SP-49 (cell line): ENCODE data around the genes LZTS2, KAZALD1 and BTRC.

DNA sequence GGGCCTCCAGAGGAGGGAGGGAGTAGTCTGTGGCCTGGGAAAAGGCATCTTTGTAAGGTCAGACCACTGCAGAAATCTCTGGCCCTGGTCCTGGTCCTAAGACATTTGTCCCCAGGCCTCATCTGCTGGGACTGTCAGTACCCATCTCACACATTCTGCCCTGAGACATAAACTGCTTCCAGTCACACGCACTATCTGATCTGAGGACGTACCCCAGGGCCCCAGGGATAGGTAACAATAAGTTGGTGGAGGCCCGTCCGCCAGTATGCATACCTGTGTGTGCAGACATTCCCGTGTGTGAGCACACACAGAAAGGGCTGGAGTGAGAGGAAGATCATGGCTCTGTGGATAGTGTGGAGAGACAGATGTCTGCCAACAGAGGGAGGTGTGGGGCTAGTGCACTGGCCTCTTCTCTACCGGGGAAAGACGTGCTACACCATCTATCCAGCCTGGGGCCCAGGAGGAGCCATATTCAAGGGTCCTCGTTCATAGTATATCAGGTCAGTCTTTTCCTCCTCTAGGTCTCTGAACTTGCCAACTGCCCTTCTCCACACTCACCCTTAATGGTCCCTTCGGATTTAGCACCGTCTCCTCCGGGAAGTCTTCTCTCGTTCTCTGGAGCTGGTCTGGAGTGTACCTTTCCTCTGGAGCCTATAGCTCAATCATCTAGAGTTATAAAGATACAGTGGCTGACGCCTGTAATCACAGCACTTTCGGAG, 4.7 kb upstream of the SCD start:
- PRO-cap = no peak

DNA sequence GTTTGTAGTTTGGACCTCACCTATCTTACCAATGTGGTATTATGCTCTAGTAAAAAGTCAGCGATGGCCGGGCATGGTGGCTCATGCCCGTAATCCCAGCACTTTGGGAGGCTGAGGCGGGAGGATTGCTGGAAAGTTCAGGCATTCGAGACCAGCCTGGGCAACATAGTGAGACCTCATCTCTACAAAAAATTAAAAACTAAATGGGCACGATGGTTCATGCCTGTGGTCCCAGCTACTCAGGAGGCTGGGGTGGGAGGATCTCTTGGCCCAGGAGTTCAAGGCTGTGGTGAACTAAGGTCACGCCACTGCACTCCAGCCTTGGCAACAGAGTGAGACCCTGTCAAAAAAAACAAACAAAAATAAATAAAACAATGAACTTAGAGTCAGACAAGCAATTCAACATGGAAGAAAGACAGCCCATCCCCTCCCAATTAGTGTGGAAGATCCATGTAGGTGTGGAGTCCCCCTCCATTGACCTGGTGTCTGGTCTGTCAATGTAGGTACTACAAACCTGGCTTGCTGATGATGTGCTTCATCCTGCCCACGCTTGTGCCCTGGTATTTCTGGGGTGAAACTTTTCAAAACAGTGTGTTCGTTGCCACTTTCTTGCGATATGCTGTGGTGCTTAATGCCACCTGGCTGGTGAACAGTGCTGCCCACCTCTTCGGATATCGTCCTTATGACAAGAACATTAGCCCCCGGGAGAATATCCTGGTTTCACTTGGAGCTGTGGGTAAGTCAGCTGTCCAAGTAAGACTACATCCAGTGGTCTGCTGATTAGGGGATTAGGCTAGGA, 9.2 kb downstream of the SCD start:
- PRO-cap = no peak

- PRO-cap = no peak
Observed at GRCh38 chr10:100361140-100362176, 14.4 kb downstream of the SCD start.

DNA sequence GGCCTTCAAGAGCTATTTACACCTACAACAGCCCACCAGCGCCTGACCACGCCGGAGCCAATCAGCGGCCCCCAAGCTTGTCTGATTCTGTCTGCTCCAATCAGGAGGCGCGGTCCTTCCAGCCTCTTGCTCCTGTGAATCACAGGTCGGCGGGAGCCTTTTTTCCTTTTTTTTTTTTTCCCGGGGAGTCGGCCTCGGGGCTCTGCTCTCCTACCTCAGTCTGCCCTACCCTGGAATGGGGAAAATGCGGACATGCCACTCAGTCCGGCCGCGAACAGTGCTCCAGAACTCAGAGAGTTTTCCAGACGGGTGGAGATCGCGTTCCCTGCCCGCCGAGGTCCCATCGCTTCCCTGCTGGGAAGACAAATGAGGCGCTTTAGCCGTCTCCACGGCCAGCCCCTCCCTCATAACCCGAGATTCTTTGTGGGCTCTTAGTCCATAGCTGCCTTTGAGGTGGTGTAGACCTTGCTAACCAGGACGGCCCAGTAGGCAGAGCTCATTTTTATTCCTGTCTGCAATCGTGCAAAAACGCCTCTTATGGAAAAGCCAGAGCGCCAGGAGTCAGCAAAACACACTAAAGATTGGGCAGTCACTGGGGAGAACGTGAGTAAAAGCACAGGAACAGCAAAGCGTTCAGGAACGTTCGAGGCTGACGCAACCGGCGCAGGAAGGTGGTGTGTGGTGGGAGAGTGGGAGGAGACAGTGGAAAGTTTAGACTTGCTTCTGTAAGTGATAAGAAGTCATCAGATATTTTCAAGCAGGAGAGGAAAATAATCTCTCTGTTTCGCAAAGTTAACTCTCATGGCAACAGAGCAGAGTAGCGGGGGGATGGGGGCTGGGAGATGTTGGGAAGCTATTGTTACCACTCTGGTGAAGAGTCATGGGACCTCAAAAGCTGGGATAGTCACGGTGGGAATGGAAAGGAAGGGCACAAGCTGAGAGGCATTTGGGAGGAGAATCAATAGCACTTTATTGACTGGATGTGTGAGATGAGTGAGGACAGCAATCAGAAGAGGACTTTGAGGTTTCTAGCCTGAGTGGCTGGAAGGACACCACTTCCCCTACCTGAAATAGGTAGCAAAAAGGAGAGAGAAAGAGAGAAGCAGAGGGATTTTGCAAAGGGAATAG, 26.7 kb downstream of the SCD start:
- PRO-cap = bidirectional peak, plus-strand start at position 113 of the sequence, minus-strand start outside the sequence; unidirectional peak, minus-strand start at position 704 of the sequence

- PRO-cap = no peak
Observed at GRCh38 chr10:100528439-100529586, 858 bp downstream of the NDUFB8 start.

GRCh38 chr10:100886810-100887237, 25.9 kb upstream of the SLF2 start:
- PRO-cap = no peak

GRCh38 chr10:100988408-100988943, 1.1 kb downstream of the TWNK start:
- PRO-cap = no peak

- PRO-cap = unidirectional peak, minus-strand start at chr10:100999676
Observed at GRCh38 chr10:100999529-101000002, at the start of gene LZTS2. Gene LZTS2 (plus strand): TSS chr10:100999808.

DNA sequence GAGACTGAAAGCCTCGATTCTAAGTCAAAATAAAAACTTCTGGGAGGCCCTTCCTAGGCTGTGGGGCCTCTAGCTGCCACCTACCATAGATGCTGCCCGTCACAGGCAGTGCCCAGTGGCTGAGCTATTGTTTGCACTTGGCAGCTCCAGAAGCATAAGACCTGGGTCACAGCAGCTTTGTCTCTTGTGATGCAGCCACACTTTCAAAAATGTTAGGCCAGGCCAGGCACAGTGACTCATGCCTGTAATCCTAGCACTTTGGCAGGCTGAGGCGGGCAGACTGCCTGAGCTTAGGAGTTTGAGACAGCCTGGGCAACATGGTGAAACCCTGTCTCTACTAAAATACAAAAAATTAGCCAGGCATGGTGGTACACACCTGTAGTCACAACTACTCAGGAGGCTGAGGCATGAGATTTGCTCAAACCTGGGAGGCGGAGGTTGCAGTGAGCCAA, 9.5 kb upstream of the KAZALD1 start:
- PRO-cap = no peak

DNA sequence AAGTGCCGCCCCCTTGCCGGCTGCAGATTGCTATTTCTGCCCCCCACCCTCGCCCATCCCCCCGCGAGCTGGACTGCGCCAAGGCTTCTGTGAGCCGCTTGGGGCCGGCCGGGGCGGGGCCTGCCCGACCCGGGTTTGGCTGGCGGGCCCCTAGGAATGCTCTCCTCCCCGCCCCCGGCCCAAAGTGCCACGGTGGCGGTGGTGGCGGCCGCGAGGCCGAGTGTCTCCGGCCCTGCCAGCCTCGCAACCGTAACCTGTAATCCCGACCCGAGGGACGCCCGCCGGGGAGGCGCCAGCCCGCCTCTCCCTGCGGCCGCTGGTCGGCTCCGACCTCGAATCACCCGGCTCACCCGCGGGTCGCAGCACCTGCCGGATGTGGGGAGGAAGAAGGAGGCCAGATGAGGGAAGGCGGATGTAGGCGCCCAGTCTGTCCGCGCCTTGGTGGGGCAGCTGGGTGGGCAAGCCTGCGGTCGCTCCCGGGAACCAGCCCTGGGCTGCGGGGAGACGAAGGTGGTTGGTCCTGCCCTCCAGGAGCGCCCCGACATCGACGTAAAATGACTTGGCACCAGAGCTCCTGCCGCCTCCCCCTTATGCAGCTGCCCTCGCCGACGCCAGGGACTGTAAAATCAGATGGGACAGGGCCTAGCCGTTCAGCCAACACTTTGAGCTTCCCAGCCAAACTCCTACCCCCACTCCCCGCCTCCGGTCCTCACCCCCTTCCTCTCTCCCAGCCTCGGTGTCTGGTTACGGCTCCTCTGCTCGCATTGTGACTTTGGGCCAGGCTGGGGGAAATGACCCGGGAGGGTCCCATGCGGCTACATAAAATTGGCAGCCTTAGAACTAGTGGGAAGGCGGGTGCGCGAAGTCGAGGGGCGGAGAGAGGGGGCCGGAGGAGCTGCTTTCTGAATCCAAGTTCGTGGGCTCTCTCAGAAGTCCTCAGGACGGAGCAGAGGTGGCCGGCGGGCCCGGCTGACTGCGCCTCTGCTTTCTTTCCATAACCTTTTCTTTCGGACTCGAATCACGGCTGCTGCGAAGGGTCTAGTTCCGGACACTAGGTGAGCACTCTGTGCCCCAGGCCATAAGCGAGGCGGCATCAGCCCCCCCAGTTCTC, at the start of gene KAZALD1:
KAZALD1 (plus strand) TSS at position 929 of the 1,111 bp plus-strand sequence.
- PRO-cap = bidirectional peak, plus-strand start at position 182 of the sequence, minus-strand start outside the sequence; bidirectional peak, plus-strand start at position 401 of the sequence, minus-strand start at position 261 of the sequence; bidirectional peak, plus-strand start at position 629 of the sequence, minus-strand start at position 556 of the sequence

DNA sequence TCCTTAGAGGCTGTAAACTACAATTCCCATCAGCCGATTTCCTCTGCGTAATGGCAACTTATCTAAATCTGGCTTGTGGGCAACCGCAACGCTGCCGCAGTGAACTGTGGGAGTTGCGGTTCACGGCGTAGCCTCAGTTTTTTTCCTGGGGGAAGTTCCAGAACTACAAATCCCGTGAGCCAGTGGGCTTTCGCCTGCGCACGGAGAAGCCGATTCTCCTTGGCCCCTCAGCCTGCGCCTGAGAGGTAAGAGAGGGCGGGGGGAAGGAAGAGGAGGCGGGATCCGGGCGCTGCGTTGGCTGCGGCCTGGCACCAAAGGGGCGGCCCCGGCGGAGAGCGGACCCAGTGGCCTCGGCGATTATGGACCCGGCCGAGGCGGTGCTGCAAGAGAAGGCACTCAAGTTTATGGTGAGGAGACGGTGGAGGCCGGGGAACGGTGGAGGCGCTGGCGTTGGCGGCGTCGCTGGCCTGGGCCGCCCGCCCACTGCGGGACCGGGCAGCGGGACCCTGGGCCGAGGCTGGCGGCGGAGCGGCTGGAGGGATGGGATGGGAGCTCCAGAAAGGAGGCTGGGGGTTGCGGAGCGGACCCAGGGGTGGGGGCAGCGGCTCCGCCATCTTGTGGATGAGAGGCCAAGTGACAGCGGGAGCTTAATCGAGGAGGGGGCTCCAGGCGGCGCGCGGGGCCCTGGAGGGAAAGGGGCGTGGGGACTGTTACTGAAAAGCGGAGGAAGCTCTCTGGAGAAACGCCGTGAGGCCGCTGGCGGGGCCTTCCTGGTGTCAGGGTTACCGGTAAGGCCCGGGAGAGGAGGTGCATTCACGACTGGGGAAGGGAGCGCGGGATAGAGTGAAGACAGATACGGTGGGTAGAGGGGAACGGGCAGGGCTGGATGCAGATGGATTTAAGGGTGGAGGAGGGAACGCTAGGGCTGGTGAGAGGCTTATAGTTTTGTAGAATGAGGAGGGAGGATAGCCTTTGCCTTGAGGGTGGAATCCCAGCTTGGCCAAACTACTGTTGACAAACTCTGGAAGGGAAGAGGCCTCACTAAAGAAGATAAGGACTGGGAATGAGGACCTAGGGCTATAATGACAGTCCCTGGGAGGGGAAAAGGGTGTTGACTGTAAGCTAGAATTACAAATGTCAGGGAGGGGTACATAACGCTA, at the start of gene BTRC:
BTRC (plus strand) TSS at position 344 of the 1,160 bp plus-strand sequence.
- PRO-cap = unidirectional peak, plus-strand start at position 248 of the sequence; unidirectional peak, plus-strand start at position 399 of the sequence

GRCh38 chr10:101630079-101630575, 42.0 kb downstream of the DPCD start:
- PRO-cap = no peak

- PRO-cap = no peak
Observed at GRCh38 chr10:101803776-101804280, 14.4 kb downstream of the OGA start.

DNA sequence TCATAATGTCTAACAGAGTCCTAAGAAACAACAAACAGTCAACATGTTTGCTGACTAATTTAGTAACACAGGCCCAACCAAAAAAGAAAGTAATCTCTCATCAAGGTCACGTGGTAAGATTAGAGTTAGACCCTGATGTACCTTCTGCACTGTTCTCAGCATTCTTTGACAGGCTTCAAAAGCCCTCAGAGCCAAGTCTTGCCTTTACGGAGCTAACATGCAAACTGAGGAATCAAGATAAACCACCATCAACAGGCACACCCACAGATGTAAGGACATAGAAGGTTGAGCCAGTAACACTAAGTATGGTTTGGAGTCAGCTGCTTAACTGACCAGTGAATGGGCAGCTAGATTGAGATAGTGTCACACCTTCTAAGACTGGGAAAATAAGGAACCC, 15.2 kb upstream of the KCNIP2 start:
- PRO-cap = no peak

- PRO-cap = no peak
Observed at GRCh38 chr10:101859399-101860093, 15.9 kb upstream of the KCNIP2 start.

DNA sequence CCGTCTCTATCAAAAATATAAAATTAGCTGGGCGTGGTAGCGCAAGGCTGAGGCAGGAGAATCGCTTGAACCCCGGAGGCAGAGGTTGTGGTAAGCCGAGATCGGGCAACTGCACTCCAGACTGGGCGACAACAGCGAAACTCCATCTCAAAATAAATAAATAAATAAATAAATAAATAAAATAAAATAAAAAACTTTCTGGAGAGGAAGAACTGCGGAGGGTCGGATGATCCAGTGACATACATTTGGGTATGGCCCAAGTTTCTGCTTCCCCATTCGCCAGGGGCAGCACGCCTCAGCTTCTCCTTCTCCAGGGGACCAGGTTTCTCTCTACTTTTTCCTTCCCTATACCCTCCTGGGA, 844 bp downstream of the ARMH3 start:
- PRO-cap = no peak

DNA sequence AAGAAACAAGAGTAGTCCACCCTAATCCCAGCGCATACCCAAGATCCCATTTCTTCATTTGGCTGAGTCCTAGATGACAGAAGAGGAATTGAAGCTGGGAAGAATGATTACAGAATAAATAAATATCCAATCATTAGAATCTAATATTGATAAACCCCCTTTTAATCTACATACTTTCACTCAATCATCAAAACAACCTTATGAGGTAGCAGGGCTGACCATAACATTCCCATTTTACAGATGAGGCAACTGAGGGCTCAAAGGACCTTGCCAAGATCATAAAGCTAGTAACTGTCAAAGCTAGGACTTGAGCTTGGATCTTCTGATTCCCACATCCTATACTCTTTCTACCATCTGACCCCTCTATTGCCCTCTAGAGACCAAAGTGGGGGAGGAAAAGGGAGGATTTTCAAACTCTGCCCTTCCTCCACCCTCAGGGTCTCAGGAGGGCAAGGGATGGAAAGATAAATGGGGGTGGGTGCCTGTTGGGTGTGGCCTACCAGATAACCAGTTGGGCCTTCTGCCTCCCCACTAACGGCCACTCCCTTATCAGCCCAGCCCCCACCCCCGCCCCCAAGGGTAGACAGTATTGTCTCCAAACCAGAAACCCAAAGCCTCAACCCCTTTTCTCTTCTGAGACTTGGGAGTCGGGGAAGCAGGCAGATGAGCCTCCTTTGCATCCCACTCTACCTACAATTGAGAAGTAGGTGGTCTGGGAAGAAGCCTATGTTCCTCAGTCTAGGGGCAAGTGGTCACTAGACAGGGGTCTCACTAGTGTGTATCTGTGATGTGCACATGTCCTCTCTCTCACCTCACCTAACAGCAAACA, 7.9 kb downstream of the LDB1 start:
- PRO-cap = no peak

DNA sequence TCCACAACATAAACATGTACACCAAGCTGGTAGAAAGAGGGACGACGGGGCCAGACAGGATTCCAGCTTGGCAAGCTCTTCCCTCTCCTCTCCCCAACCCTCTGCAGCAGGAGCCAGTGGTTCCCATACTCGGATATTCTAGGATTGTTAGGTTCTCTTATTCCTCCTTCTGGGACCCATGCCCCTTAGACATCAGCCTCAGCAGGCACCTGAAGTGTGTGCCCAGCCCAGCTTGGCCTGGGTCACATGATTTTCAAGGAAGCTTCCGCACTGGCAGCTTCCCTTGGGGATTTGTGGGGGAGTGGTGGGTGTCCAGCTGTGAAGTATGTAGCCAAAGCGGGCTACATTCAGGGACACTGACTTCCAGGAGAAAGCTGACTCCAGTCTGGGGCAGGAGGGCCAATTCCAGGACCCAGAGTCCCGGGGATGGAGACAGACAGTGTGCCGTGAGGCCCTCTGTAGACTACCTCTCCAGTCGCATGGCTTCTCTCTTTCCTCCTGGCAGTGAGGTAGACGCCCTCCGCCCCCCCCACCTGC, 1.3 kb downstream of the LDB1 start:
- PRO-cap = no peak

DNA sequence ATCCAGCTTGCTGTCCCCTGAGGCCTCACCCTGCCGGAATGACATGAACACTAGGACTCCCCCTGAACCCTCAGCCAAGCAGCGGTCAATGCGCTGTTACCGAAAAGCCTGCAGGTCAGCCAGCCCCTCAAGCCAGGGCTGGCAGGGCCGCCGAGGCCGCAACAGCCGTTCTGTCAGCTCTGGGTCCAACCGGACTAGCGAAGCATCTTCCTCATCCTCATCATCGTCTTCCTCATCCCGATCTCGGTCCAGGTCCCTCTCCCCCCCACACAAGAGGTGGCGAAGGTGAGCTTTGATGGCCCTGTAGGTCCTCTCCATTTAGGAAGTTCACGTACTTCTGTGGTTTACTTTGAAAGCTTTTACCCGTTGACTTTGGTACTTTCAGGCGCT, 5.1 kb upstream of the NOLC1 start:
- PRO-cap = no peak

GRCh38 chr10:102151284-102151832, 831 bp upstream of the NOLC1 start:
- PRO-cap = no peak